ENCODE data around the gene MAF.

DNA sequence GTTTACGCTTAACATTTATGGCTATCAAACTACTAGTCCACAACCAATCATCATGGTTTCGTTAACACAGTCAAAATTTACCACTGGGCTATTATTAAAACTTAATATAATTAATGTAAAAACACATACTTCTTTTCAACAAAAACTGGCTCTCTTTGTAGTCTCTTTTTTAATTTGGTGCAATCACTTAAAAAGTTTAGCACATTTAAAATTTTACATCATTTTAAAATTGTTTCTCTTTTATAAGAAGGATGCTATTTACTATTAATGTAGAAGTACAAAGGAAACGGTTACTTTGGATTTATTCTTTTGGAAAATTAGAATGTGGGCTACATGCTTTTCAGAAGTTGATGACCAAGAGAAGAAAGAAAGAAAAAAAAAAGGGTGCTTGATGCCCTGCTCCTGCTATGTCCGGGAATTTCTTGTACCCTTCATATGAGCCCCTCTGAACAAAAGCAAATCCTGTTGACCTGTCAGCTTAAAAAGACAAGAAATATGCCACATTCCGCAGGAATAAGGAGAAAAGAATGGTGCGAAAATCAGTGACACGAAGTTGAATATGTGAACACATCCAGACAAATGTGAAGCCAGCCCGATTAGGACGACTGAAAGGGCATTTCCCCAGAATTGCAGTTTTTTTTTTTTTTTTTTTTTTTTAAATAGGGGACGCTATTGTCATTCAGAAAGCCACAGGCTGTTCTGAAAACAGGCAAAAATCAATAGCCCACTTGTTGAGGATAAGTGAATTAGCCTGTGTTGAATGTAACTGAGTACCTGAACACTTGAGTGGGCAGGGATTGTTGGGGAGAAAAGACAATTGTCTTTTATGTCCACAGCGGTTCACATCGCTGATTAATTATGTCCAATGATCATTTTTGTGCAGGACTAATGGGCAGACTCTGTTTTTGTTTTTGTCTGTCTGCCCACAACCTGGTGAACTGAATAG is 506.9 kb downstream of the WWOX start:
- PRO-cap: no peak
- RAMPAGE, long total RNA, 4 experiments: no peak in any of the 4 experiments

DNA sequence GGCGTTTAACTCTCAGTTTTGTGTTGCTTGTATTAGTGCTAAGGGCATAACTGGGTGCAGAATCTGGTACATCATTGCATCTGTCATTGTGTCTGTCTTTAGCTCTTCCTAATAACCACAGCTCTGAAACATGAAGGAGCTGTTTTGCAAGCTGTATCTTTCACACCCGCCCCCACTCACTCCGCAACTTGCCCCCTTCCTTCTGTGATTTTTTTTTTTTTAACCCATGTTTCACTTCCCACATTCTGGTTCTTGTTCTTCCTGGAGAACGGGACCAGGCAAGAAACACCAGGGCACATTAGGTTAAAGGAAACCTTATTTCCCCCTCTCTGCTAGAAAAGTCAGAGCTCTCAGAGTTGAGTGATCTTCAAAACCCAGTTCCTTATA is 271.7 kb downstream of the MAF start:
- PRO-cap: no peak
- RAMPAGE, long total RNA, 4 experiments: no peak in any of the 4 experiments

DNA sequence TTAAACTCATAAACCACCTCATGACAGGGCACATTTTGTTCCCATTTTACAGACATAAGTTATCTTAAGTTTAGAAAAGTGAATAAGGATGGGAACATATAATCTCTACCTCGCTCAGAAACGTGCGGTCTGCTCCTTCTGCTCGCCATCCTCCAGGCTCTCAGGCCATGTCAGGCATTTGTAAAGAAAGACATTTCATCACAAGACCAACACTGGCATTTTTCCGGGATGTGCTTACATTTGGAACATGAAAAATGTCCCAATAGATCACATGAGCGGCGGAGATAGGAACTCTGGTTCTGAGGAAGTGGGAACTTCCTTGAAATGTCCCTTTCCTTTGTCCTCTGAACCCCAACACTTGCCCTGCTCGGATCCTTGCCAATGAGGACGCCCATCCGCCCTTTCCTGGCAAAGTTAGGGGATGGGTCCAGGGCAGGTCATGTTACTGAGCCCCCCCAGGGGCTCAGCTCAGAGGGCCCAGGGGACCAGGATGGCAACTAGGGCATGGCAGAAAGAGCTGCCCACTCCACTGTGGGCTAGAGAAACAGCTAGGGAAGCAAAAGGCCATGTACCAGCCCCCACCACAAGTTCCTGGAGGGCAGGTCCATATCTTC is 130.5 kb downstream of the MAF start:
- PRO-cap: unidirectional peak, minus-strand start at position 153 of the sequence
- RAMPAGE, long total RNA, 4 experiments: no peak in any of the 4 experiments

GRCh38 chr16:79505403-79505888 is 95.1 kb downstream of the MAF start:
- PRO-cap: unidirectional peak, plus-strand start at chr16:79505479; unidirectional peak, plus-strand start at chr16:79505603
- RAMPAGE, long total RNA, 4 experiments: start-site peak on the plus strand in 1 of 4 experiments, at chr16:79505581-79505587 at its widest, 14 reads per replicate

- PRO-cap: no peak
- RAMPAGE, long total RNA, 4 experiments: no peak in any of the 4 experiments
These were observed 38.9 kb downstream of the MAF start for GRCh38 chr16:79561651-79562094.

GRCh38 chr16:79598271-79598698 is 2.3 kb downstream of the MAF start:
- PRO-cap: no peak
- RAMPAGE, long total RNA, 4 experiments: start-site peak on the minus strand in 1 of 4 experiments, at chr16:79598318-79598408 at its widest, 19 reads per replicate

GRCh38 chr16:79600113-79601023 is at the start of gene MAF:
TSS of gene MAF (minus strand) at chr16:79600737.
- PRO-cap: bidirectional peak, plus-strand start at chr16:79600199, minus-strand start at chr16:79600039; bidirectional peak, plus-strand start at chr16:79600887, minus-strand start at chr16:79600739
- RAMPAGE, long total RNA, 4 experiments: start-site peak on the minus strand in 4 of 4 experiments, at chr16:79600691-79600741 at its widest, 72 to 116 reads per replicate

- PRO-cap: no peak
- RAMPAGE, long total RNA, 4 experiments: no peak in any of the 4 experiments
These were observed 171.5 kb upstream of the MAF start for GRCh38 chr16:79772098-79772396.

DNA sequence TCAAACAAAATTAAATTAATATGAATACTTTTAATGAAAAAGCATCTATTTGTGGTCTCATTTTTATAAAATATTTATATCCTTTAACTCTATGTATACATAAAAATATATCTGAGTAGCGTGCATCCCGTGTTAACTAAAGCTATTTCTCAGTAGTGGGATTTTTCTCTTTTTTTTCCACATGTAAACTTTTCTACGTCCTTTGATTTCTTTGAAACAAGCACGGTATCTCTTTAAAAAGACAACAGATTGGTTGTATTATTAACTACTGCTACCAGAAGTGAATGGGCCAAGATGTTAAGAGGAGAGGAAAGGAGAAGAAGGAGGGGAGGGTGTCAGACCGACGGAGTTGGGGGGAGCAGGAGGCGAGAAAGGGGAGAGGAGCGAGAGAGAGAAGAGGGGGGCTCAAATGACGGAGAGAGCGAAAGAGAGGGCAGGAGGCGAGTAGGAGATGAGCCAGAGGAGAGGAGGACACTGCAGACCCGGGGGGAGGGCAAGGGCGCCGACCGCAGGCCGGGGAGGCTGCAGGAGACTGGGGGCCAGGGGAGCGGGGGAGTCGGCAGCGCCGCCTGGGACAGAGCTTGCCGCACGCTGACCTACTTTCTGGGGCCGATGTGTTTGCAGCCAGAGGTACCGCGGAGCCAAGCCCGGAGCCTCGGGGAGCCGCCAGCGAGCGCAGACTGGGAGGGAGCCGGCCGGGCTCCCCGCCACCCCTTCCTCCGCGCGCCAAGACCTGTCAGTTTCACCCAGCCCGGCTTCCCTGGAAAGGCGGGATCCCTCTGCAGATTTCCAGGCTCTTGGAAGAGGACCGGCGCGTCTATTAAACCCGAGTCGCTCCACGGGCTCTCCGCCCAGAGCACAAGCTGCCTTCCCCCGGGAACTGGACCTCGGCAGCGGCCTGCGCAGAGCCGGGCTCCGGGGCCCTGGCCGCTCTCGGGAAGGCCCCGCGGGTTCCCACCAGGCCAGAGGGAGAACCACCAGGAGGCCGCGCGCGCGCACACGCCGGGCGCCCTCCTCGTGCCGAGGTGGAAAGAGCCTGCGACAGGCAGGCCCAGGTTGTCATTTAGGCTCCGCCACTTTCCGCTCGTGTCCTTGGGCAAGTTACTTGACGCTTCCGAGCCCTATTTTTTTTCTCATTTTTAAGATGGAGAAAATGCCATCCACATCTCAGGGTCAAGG is 74.7 kb downstream of the CMC2 start:
- PRO-cap: no peak
- RAMPAGE, long total RNA, 4 experiments: no peak in any of the 4 experiments

- PRO-cap: bidirectional peak, plus-strand start at chr16:80932948, minus-strand start at chr16:80932927
- RAMPAGE, long total RNA, 4 experiments: no peak in any of the 4 experiments
These were observed 73.8 kb downstream of the CMC2 start for GRCh38 chr16:80932752-80933398.

GRCh38 chr16:80996866-80997254 is 9.8 kb downstream of the CMC2 start:
- PRO-cap: no peak
- RAMPAGE, long total RNA, 4 experiments: no peak in any of the 4 experiments

DNA sequence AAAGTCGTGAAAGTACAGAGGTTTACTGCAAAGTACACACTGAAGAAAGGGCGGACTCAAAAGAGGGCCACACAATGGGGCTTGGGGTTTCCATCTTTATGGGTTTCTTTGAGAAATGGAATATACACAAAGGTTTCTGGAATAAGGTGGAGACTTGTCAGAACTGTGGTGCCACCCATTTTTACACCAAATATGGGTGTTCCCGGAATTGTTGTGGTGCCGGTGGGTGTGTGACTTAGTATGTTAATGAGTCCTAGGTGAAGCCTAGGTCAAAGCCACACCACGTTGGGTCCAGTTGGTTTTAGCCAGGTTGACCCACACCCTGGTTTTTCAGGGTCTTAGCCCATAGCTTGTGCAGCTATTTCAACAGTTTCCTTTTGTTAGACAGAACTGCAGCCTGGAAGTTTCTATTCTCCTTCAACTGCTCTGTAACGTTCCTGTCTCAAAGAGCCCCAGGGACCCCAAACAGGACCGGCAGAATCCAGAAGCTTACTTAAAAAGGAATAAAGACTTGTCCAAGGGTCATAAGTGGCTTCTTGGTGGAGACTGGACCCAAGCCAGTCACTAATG is 655 bp upstream of the GCSH start:
- PRO-cap: no peak
- RAMPAGE, long total RNA, 4 experiments: no peak in any of the 4 experiments

DNA sequence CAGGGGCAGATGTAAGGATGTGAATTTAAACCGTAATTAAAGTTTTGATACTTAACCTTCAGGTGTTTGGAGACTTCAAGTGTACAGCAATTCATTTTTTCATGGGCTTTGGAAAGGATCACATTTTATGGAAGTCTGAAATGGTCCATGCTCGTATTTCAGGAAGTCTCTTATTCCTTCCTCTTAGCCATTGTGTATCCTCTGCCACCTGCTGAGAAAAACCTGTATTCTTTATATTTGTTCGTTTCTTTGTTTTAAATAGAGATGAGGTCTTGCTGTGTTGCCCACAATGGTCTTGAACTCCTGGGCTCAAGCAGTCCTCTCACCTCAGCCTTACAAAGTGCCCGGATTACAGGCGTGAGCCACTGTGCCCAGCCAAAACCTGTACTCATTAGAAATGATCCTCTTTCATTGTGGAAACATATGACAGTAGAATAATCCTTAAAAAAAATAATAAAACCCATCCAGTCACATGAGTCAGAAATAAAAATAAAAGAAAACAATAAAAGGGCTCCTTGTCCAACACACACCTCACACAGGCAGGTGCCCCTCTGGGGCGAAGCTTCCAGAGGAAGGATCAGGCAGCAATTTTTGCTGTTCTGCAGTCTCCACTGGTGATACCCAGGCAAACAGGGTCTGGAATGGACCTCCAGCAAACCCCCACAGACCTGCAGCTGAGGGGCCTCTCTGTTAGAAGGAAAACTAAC is 25.3 kb downstream of the GAN start:
- PRO-cap: no peak
- RAMPAGE, long total RNA, 4 experiments: no peak in any of the 4 experiments

GRCh38 chr16:81452958-81453460 is 8.4 kb downstream of the CMIP start:
- PRO-cap: no peak
- RAMPAGE, long total RNA, 4 experiments: no peak in any of the 4 experiments

- PRO-cap: no peak
- RAMPAGE, long total RNA, 4 experiments: no peak in any of the 4 experiments
These were observed 38.1 kb downstream of the CMIP start for GRCh38 chr16:81482652-81483190.

GRCh38 chr16:81485802-81486481 is 41.3 kb downstream of the CMIP start:
- PRO-cap: no peak
- RAMPAGE, long total RNA, 4 experiments: no peak in any of the 4 experiments

DNA sequence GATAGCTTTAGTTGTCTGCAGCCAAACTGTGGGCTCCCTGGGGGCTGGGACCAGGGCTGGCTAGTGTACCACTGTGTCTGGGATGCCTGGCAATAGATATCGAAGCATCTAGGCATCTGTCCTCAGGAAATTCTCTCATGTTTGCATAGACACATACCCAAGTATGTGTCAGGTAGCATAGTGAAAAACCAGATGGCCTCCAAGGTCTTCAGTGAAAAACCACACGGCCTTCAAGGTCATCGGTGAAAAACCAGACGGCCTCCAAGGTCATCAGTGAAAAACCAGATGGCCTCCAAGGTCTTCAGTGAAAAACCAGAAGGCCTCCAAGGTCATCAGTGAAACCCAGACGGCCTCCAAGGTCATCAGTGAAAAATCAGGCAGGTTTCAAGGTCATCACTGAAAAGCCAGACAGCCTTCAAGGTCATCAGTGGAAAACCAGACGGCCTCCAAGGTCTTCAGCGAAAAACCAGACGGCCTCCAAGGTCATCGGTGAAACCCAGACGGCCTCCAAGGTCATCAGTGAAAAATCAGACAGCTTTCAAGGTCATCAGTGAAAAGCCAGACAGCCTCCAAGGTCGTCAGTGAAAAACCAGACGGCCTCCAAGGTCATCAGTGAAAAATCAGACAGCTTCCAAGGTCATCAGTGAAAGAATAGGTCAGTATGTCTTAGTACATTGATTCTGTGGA is 72.2 kb downstream of the CMIP start:
- PRO-cap: no peak
- RAMPAGE, long total RNA, 4 experiments: no peak in any of the 4 experiments

GRCh38 chr16:81517635-81518096 is 73.1 kb downstream of the CMIP start:
- PRO-cap: no peak
- RAMPAGE, long total RNA, 4 experiments: start-site peak on the plus strand in 1 of 4 experiments, at chr16:81517830-81517862 at its widest, 9 reads per replicate

DNA sequence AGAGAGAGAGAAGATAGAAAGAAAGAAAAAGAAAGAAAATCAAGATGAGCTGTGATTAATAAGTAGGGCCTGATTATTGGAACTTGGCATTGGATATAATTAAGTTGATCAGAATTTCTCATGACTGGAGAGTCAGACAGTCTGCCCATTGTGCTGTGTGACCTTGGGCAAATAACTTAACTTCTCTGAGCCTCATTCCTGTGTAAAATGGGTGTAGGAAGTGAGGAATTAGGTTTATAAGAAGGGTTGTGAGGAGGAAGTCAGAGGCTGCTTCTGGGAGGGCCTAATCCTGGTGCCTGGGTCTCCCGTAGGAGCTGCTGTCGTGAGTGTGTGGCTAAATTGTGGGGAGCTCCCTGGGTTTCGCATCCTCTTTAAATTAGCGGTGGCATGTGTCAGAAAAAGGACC is 76.0 kb downstream of the CMIP start:
- PRO-cap: no peak
- RAMPAGE, long total RNA, 4 experiments: no peak in any of the 4 experiments

- PRO-cap: no peak
- RAMPAGE, long total RNA, 4 experiments: no peak in any of the 4 experiments
These were observed 79.6 kb downstream of the CMIP start for GRCh38 chr16:81524057-81524818.